A673 (cell line): ENCODE results near the gene ELMO1.

DNA sequence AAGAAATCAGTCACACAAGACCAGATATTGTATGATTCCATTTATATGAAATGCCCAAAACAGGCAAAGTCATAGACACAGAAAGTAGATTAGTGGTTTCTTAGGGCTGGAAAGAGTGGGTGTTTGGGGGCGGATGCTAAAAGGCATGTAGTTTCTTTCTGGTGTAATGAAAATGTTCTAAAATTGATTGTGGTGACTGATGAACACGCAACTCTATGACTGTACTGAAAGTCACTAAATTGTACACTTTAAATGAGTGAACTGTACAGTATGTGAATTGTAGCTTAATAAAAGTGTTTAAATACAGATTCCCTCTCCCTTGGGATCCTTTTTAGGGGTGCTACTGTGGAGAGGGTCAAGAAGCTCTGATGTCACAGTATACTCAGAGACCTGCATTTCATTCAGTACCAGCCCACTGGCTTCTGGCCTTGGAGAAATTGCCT is 46.4 kb downstream of the AOAH start:
- PRO-cap = no peak

- PRO-cap = no peak
Observed at GRCh38 chr7:36761011-36761535, 36.8 kb upstream of the AOAH start.

- PRO-cap = no peak
Observed at GRCh38 chr7:36945729-36946378, 221.6 kb upstream of the AOAH start.

DNA sequence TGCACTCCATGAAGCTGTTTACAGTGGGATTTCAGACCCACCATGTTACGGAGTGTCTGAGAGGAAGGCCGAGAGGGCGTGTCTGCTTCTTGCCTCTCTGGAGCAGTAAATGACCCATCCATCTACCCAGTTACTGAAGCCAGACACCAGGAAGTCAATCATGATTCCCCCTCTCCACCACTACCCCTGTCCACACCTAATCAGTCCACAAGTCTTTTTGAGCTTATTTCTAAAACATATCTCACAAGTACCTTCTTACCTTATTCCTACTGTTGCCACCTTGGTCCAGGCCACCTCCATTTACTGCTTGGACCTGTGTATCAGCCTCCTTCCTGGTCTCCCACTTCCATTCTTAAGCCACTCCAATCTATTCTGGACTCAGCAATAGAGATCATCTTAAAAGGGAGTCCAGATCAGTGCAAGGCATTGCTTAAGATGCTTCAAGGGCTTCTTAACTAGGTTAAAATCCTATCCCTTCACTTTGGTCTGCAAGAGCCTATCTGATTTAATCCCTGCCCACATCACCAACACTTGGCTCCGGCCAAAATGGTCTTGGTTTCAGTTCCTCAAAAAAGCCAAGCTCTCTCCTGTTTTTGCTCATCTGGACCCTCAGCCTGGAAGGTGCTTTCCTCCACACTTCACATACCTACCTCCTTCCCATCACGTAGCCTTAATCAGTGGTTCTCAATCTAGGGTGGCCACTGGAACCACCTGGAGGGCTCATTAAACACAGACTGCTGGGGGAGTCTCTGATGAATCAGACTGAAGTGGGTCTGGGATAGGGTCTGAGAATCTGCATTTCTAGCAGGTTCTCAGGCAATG is 226.7 kb upstream of the AOAH start:
- PRO-cap = no peak

DNA sequence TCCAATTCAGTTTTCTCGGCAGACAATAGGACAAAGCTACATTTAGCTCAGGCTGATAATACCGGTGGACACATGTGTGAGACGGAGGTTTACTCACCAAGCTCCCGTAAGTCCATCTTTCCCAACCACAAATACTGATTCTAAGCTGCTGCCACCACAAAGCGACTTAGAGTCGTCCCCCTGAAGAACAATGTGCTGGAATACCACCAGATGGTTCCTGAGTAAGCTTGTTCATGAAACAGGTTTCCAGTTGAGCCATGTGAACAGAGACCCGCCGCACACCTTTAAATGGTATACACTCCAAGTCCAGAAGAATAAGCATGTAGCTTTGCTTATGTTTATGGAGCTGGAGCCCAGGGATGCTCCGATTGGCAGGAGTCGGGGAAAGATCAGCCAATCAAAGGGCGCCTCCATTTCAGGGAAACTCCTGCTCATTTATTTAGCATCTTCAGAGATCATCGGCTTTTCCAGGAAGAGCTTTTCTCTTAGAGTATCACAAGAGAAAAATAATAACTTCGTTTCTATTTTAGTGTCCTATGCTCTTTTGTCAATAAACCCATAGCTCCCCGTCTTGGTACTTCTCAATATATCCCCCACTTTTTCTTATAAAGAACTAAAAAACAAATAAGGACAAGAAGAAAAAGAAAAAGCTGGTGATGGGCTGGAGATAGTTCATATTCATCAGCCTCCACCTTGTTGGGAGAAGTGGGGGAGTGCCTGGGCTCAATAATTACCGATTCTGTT is 261.7 kb upstream of the AOAH start:
- PRO-cap = no peak

DNA sequence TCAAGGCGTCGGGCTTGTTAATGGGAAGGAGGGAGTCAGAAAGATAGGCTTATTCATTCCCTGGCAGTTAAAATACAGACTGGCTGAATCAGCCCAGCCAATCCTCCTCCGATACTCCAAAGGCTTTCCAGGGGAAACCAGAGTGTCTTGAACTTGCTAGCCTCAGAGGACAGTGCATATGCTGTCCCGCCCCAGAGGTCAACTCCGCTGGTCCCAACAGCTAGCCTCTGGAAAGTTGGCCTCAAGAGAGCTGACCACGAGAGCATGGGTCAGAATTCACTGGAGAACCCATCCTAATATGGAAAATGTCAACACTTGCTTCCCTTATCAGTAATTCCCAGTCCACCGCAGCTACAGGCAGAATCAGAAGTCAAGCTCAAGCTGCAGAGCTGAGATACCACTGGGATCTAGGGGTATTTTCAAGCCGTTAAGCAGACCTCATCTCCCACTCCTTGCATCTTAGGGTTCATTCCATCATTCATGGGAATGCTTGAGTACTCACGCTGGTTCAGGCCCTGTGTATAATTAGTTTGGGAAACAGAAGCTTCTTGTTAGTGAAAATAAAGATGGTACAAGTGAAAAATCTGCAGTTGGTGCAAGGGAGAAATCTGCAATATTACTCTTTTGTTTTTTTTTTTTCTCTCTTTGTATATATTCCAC is 42.9 kb downstream of the ELMO1 start:
- PRO-cap = no peak

- PRO-cap = no peak
Observed at GRCh38 chr7:37448341-37449404, at the start of gene ELMO1. TSS of gene ELMO1 (minus strand) at chr7:37448864.

DNA sequence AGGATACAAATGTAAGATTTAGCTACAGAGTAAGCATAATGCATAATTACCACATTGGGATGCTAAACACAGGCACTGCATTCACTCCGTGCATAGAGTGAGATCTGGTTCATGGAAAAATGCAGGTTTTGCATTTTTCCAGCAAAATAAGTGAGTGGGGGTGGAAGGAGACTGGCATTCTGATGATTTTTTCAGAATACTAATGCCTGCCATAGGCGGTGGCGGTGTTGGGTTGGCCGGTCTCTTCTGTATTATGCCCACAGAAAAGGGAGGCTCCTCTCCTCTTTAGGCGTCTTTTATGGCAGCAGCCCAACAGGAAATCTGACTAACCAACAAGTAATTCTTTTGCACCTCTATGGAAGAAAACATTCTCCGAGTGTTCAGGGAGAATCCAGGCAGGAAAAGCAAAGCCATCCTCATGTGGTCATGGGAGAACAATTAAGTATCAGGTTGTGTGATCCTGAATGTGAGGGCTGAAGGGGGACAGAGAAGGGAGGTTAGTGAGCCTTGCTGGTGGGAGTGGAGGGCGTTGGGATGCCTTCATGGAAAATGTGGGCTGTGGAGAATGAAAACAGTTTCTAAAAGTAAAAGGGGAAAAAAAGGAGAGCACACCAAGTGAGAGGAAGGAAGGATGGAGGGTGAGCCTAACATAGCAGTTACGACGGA is 32.0 kb upstream of the ELMO1 start:
- PRO-cap = no peak

DNA sequence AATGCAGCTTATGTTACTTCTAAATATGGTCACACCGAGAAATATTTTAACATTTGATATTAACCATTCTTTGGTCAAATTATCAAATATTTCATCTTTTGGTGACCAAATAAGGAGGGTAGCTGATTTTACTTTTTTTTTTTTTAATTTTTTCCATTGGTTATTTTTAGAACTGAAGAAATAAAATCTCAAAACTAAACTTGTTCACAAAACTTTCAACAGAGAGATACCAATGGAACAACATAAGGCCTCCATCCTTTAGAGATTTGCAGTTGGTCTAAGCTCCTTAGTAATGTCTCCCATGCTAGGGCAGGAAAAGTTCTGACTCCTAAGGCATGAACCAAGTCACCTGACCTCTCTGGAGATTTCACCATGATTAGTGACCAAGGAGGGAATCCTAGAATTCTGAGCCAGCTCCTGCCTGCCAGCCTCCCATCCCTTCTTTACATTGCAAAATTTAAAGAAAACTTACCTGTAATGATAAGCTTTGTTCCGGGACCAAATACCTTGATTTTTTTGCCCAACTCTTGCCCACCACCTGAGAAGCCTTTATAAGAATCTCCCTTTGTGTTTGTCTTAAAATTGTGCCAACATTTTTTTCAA is 95.2 kb downstream of the STARD3NL start:
- PRO-cap = no peak

- PRO-cap = no peak
Observed at GRCh38 chr7:38300149-38300720, 122.2 kb downstream of the STARD3NL start.

- PRO-cap = no peak
Observed at GRCh38 chr7:38335188-38336175, 157.4 kb downstream of the STARD3NL start.

DNA sequence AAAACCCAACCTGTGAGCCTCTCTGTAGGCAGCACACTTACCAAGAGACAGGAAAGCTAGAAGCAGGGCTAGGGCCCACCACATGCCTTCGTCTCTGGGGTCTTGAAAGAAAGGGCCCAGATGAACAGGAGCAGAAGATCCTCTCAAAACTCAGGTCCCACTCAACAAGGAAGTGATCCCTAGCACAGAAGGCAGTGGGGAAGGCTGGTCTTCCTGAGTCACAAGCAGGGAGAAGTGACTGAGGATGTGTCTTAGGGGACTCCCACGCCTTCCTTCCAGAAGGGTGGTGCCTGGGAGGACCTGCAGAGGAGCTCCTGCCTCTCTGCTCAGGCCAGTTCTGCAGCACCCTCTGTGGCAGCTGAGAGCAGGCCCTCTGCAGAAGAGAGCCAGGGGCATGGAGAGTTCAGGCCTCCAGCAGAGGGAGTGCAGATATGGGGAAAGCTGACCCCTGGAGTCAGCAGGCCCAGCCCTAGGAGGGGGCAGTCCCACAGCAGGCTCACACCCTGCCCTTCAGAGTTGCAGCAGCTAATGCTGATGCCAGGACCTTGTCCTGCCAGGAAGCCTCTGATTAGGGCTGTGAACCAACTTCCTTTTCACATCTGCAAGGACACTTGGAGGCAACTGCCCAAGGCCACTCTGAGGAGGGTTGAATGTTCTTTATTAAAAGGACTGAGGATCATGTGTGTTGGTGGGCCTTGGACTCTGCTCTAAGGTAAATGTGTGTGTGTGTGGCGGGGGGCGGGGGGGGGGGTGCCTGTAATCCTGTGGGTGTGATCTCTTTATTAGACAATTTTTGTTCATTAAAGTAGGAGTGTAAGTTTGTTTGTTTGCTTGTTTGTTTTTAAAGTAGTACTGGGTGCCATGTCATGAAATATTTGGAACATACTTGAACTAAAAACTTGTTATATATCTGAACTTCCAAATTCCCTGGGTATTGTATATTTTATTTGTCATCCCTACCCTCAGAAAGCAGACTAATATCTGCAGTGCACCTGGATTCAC is 163.3 kb downstream of the STARD3NL start:
- PRO-cap = no peak

DNA sequence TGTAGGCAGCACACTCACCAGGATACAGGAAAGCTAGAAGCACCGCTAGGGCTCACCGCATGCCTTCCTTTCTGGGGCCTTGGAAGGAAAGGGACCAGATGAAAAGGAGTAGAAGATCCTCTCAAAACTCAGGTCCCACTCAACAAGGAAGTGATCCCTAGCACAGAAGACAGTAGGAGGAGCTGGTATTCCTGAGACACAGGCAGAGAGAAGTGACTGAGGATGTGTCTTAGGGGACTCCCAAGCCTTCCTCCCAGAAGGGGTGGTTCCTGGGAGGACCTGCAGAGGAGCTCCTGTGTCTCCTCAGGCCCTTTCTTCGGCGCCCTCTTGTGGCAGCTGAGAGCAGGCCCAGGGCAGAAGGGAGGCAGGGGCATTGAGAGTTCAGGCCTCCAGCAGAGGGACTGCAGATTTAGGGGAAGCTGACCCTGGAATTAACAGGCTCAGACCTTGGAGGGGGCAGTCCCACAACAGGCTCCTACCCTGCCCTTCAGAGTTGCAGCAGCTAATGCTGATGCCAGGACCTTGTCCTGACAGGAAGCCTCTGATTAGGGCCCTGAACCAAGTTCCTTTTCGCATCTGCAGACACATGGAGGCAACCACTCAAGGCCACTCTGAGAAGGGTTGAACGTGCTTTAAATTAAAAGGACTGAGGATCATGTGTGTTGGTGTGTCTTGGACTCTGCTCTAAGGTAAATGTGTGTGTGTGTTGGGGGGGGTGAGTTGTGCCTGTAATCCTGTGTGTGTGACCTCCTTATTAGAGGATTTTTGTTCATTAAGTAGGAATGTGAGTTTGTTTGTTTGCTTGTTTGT is 167.6 kb downstream of the STARD3NL start:
- PRO-cap = no peak

DNA sequence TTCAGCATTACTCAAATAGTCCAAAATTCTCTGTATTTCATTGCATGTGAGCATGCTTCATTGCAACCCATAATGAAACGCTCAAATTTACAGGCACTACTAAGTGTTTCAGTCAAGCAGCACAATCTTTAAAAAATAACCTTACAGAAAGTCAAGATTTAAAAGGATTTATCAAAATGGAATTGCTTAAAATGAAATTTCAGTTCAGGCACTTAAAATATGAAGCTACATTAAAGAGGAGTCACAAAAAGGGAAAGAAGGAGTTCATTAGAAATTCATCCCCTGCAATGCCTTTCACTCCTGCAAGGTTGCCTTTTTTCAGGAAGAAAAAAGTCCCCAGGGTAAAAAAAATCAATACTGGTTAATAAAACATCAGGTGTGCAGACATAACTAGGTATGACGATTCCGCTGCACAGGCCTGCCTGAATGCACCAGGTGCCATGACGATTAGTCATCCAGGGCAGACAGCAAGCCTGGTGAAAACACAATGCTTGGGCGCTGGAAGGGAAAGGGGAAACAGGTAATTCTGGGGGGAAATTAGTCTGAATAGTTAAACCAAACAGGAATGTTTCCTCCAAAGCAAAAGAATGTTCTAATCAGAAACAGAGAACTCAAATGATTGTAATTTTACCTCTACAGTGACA is 45.5 kb downstream of the VPS41 start:
- PRO-cap = no peak

DNA sequence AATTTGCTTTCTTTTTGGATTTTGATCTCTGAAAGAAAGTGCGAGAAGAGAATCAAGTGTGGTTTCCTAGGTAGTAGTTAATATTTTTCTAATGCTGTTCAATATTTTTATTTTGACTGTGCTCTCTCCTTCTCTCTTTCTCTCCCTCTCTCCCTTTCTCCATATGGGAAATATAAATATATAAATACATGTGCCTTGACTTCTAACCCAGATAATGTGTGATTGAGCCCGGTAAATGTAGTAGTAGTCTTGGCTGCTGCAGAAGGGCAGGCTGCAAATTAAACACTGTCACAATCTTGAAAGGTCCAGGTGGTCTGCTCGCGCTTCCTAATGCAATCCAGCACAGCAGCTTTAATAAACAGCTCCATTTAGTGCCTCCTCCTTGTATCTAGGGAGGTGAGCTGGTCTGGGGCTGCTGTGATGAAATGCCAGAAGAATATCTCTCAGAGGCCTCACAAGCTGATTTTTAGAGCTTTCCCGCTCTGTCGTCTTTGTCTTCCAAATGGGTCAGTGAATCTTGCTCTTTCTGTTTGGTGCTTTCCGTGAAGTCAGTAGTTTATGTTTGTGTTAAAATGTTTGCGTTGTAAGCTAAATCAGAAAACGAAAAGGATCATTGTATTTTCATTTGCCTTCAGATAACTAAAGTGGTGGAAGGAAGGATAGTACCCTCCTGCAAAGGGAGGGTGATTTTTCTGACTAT is 790 bp downstream of the POU6F2 start:
- PRO-cap = no peak

GRCh38 chr7:39629027-39629366 is 5.6 kb downstream of the RALA start:
- PRO-cap = no peak

GRCh38 chr7:39696475-39697058 is 73.2 kb downstream of the RALA start:
- PRO-cap = no peak

- PRO-cap = no peak
Observed at GRCh38 chr7:39722045-39722515, 98.7 kb downstream of the RALA start.

DNA sequence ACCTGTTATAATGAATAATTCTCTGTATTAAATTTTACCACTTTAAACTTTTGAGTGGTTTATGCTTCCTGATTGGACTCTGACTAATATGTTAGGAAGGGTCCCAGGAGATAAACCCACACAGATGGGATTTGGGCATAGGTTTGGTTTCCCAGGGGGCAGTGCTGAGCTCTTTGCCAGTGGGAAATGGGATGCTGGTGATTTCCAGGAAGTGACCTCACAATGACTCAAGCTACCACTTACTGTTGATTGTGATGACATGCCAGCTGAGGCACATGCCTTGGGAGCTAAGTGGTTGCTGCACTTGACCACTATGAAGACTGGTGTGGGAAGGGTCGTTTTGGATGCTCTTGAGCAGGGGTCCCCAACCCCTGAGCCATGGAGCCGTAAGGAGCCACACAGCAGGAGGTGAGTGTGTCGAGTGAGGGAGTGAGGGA is 159.1 kb upstream of the CDK13 start:
- PRO-cap = no peak

GRCh38 chr7:40133757-40134132 is 677 bp downstream of the MPLKIP start:
- PRO-cap = bidirectional peak, plus-strand start at chr7:40134387, minus-strand start at chr7:40134058